Skeletal muscle satellite cell (primary cell): ENCODE results near the genes ENPP6, CASP3, ACSL1, CFAP97 and ANKRD37.

GRCh38 chr4:184217666-184218191, at the start of gene ENPP6:
TSS of gene ENPP6 (minus strand) at chr4:184217873.
- CAGE, long polyA plus RNA, result no peak

GRCh38 chr4:184383446-184383650, 91.0 kb downstream of the IRF2 start:
- CAGE, long polyA plus RNA, result no peak

DNA sequence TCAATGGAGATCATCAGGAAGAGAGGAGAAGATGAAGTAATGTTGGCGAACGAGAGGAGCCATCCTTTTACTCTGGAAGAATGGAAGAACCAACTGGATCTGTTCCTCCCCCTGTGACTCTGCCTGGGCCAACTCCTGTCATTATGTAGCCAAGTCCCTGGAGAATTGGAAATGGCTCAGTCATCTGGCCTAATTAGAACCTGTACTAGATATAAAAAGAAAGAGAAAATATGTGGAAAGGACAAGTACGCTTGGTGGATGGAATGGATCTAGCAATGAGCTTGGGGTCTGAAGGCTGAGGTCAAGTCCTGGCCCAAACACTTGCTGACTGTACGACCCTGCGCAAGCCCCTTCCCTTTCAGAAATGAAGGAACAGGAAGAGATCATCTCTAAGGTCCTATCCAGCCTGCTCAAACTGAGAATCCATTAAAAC, 76.5 kb downstream of the IRF2 start:
- CAGE, long polyA plus RNA, result no peak

DNA sequence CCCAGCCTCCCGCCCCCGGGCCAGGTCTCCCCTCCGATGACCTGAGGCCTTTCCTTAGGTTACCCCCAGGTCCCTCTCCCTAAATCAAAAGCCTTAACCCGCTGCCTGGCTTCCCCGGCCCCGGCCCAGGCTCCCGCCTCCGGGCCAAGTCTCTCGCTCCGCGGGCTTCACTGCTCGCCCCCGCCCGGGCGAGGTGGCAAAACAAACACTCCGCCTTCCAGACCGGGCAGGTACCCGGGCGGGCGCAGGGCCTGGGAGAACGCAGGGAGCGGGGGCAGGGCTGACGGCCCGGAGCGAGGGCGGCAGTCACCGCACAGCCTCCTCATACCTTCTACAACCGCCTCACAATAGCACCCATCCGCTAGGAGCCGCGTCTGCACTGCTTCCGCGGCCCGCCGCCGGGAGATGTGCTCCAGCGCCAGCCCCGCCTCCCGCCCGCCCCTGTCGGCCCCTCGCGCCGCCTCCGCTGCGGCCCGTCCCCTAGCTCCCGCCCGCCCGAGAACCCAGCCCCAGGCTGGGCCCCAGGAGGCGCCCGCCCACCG, at the start of gene CASP3:
TSS of gene CASP3 (minus strand) at position 381 of the 542 bp plus-strand sequence.
- CAGE, long polyA plus RNA, result no peak

GRCh38 chr4:184650056-184650837, 709 bp downstream of the PRIMPOL start:
- CAGE, long polyA plus RNA, result no peak

- CAGE, long polyA plus RNA, result no peak
Measured at GRCh38 chr4:184688443-184688839, 38.9 kb downstream of the PRIMPOL start.

- CAGE, long polyA plus RNA, result no peak
Measured at GRCh38 chr4:184733062-184733617, 756 bp downstream of the CENPU start.

DNA sequence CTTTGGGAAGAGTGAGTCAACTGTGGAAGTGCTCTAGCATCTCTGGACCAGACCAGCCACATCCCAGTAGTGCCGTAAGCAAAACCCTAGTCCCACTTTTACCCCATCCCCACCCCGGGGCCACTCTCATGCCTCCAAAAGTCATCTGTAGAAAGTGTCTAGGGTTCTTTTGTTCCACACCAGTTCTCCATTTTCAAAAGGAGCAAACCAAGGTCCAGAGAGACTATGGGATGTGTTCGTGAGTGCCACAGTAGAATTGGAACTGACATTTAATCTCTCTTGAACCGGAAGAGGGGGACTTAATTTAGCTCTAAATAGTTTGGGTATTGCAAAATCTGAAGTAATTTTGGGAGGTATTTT, 27.1 kb upstream of the CENPU start:
- CAGE, long polyA plus RNA, result no peak

DNA sequence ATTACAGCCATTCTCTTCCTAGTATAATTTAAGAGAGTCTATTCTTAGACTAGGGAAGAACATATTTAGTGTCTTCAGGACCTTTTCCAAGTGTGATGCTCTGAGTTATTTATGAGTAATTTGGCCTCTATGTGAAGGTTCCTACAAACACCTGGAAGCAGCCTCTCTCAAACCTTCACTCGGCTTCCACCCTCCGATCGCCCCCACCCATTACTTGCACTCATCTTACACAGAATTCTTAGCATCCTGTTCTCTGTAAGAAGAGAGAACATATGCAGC, 29.4 kb upstream of the CENPU start:
- CAGE, long polyA plus RNA, result no peak

DNA sequence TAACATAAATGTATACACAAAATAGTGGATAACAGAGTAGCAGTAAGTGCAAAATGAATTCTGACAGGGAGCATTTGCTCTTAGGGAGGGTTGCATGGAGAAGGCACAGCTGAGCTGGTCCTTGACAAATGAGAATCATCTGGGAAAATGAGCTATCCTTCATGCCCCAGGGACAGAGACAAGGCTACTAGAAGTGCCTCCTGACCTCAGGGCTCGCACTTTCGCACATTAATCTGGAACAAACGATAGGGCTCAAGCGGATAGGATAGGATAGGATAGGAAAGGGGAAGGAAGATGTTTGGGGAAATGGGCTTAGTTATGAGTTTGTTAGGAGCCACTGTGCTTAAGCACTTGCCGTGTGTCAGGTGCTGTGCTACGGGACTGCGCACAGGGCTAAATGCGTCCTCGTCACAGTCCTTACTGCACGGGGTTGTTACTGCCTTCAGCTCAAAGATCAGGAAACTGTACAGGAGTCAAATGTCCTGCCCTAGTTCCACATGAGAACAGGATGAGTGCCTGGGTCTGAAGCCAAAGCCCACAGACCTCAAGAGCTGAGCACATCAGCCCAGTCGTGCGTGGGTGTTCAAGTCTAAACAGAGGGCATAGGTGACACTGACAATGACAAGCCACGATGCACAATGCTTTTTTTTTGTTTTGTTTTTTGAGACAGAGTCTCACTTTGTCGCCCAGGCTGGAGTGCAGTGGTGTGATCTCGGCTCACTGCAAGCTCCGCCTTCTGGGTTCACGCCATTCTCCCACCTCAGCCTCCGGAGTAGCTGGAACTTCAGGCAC, 15.1 kb downstream of the ACSL1 start:
- CAGE, long polyA plus RNA, result no peak

- CAGE, long polyA plus RNA, result no peak
Measured at GRCh38 chr4:184824958-184825862, 558 bp downstream of the ACSL1 start.

- CAGE, long polyA plus RNA, result no peak
Measured at GRCh38 chr4:184825863-184826311, at the start of gene ACSL1. TSS of gene ACSL1 (minus strand) at chr4:184825968.

GRCh38 chr4:184891647-184892378, 66.0 kb upstream of the ACSL1 start:
- CAGE, long polyA plus RNA, result no peak

- CAGE, long polyA plus RNA, result no peak
Measured at GRCh38 chr4:184894238-184894737, 68.5 kb upstream of the ACSL1 start.

- CAGE, long polyA plus RNA, result no peak
Measured at GRCh38 chr4:185108020-185108457, 35.0 kb upstream of the SLC25A4 start.

- CAGE, long polyA plus RNA, result no peak
Measured at GRCh38 chr4:185203456-185204449, at the start of gene CFAP97. TSS of gene CFAP97 (minus strand) at chr4:185204000.

DNA sequence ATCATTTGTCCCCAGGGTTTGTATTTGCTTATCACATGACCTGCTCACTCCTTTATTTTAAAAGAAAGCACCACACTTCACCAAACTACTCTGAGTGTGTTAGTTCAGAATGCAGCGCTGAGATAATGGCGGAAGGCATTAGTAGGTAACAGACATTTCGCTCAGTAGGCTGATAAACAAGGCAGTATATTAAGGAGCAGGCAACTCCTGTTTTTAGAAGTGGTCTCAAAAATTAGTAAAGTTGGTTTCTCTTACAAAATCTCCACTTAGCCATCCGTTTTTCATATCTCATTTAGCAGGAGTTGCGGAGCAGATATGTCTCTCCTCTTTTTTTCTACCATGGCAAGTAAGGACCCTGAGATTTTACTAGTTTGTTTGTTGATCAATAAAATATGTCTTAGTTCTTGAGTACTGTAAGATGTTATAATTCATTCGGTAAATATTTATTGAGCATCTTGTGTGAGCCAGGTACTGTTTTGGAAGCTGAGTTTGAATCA, 1.8 kb downstream of the SNX25 start:
- CAGE, long polyA plus RNA, result no peak

DNA sequence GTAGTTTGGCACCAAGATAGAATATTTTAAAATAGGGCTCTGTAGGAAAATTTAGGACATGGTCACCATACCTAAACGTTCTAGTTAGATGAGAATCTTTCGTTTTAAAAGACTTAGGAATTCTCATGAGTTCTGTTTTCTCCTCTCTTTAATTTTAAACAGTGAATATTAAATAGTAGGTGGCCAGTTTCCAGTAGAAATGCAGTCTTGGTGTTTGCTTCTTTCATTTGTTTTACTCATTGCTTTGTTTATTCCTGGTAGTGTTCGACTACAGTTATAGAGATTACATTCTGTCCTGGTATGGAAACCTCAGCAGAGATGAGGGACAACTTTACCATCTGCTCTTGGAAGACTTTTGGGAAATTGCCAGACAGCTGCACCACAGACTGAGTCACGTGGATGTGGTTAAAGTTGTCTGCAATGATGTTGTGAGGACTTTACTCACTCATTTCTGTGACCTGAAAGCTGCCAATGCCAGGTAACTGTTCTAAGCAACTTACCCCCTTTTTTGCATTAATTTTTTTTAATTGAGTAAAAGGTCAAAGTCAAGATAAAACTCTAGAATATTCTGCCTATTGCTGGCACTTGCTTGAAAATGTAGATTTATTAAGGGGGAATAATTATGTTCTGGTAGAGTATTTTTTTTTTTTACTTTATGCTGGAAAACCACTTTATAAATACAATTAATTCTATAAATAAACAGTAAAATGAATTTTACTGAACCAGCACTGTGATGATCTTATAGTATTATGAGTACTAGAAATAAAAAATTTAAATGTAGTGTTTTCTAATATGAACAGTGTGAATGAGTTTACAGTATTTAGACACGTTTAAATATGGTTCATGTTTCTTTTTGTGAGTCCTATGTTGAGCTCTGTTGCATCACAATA, 49.4 kb downstream of the SNX25 start:
- CAGE, long polyA plus RNA, result no peak

GRCh38 chr4:185383358-185384267, 12.1 kb downstream of the LRP2BP start:
- CAGE, long polyA plus RNA, result no peak

GRCh38 chr4:185396144-185396949, at the start of gene ANKRD37:
TSS of gene ANKRD37 (plus strand) at chr4:185396841.
- CAGE, long polyA plus RNA, result start-site peak on the plus strand at chr4:185396730-185396845, 112 and 395 reads in 2 replicates